Hair follicular keratinocyte (primary cell): Measurements from ENCODE around the genes IMPACT and HRH4.

GRCh38 chr18:23584131-23585007, 1.9 kb downstream of the NPC1 start:
- RAMPAGE, long total RNA, result no peak

- RAMPAGE, long total RNA, result no peak
These were observed 28.9 kb downstream of the ANKRD29 start for GRCh38 chr18:23633834-23634092.

DNA sequence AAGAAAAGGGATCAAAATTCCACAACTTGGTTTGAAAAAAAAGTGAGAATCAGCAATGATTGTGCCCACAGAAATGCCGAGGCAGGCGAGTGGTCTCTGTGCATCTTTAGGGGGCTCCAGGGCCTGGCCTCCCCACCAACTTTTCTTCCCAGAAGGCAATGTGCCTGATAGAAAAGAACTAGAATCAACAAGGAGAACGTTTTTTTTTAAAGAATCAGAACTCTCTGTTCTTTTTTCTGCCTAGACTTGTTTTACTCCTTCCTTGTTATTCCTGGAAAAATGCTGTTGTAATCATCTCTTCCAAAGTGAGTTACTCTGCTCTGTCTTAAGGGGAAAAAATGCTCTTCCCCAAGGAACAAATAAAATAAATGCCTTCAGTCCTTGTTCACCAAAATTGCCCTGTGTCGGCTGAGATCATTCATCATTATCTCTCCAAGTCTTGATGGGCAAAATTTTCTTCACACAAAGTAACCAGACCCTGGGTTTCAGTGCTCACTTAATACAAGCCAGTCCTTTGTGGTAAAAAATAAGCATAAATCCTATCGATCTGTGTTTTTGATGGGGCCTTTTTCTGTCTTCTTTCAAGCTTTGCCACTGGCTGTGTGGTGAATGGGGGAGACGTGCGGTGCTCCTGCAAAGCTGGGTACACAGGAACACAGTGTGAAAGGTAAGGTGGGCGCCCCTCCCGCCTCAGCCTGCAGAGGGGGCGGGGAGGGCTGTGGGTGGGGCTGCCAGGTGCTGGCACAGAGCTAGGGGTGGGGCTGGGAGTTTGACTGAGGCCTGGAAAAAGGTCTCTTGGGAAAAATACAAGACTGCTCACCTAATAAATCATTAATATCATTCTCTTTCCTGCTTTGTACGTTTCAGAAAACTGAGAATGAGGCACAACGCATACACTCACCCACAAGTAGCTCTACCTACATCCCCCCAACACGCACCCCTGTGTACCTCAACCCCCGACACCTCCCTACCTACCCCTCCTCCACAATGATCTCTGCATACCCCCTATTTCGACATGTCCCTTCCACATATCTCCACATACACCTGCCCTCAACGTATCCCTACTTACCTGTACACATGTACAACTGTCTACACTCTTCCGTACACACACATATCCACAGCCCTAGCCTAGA, 130.0 kb upstream of the TTC39C start:
- RAMPAGE, long total RNA, result no peak

DNA sequence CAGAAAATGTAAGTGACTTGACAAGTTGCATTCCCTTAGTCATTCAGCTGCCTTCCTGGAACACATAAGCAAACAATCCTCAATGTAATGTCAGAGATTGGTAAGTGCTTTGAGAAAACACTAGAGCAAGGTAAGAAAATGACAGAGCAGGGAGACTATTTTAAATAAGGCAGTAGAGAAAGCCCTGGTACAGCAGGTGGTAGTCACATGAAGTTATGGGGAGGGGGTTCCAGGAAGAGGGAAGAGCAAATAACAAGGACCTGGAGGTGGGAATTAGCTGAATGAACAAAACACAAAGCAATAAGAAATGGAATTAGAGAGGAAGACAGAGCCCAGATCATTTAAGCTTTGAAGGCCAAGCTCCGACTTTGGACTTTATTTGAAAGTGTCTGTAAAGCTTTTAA, 70.1 kb upstream of the TTC39C start:
- RAMPAGE, long total RNA, result no peak

- RAMPAGE, long total RNA, result no peak
These were observed 13.9 kb upstream of the TTC39C start for GRCh38 chr18:24000623-24001081.

- RAMPAGE, long total RNA, result no peak
These were observed 12.6 kb downstream of the TTC39C start for GRCh38 chr18:24027247-24027521.

DNA sequence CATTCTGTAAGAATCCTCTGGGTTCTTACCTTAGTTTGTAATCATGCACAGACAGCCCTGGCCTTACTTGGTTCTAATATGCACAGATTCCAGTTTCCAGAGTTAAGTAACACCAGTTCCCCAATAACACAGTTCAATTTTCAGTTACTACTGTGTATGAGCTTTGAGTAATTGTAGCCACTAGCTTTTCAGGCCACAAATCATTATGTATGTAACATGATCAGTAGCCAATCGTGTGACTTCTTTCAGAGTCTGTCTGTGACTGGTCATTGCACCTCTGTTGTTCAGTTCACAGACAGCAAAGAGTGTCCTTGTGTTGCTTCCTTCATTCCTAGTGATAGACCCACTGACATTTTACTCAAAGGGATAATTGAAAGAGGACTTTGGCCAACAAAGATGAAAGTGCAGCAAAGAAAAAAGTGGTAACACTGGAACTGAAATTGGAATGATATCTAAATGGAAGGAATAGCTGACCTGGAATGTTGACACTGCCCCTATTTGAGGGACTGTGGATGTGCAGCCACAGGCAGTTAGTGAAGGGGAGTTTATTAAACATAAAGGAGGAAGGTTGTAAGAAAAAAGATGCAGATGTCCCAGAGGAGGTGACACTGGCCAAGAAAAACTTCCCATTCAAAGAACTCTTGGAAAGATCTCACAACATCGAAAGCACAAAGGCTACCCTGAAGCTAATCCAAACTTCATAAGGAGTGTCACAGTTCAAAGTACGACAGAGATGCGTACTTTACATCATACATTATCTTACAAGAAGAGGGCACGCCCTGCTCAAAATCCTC, 19.2 kb downstream of the TTC39C start:
- RAMPAGE, long total RNA, result no peak

DNA sequence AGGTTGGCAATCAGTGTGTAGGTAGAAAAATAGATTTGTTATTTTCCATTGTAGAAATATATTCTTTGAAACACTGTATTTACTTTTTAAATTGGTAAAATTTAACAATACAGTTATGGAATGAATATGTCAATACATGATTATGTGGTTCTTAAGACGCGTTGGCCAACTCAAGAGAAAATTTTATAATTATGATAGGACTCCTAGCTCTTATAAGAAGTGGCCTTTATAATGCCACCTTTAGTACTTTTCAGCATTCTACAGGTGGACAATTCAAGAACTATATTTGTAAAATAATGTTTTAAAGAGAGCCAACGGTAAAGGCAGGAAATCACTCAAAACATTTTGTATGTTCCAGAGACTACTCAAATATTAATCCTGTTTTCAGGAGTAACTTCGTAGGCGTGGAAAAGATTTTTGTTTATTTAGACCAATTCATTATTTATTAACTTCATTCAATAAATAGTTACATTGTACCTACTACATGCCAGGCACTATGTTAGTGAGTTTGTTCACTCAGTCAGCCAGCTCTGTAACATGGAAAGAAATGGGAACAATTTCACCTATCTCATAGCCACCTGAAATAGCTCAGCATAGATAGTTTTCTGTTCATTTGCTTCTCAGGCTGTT, 34.4 kb downstream of the TTC39C start:
- RAMPAGE, long total RNA, result no peak

- RAMPAGE, long total RNA, result no peak
These were observed 36.5 kb downstream of the TTC39C start for GRCh38 chr18:24050945-24051519.

- RAMPAGE, long total RNA, result no peak
These were observed 61.8 kb downstream of the TTC39C start for GRCh38 chr18:24076212-24076827.

DNA sequence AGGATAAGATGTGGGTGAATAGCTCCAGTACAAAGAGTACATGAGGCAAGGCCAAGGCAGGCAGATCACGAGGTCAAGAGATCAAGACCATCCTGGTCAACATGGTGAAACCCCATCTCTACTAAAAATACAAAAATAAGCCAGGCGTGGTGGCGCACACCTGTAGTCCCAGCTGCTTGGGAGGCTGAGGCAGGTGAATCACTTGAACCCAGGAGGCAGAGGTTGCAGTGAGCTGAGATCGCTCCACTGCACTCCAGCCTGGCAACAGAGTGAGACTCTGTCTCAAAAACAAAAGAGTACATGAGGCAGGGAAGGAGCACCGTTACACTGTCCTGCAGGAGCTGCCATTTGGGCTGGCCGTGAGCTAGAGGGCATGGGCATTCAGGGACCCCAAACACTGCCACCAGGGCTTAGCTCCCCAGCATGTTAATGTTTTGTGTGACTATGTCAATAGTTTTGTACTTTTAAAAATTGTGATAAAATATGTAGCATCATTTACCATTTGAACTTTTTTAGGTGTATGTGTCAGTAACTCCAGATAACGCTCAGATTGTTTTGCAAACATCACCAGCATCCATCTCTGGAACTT, 18.7 kb upstream of the CABYR start:
- RAMPAGE, long total RNA, result no peak

DNA sequence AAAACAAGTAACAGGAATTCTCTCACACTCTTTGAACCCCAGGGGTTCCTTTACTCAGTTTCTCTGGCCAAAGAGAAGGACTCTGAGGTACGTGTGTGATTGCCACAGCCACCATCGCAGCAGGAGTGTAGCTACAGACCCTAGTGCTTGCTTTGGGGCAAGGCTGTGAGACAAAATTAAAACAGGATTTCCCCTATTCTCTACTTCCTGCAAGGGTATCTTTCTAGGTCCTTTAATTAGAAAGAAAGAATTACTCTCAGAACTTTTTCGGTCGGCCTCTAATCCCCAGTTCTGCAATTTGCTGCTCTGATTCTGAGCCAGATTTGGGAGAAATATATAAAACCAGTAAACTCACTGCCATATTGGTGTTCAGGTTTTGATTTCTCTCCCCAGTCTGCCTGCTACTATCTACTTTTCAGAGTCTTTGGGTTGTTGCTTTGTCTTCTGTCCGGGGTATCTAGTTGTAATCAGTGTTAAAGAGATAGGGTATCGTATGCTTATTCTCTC, 38.2 kb downstream of the CABYR start:
- RAMPAGE, long total RNA, result no peak

- RAMPAGE, long total RNA, result no peak
These were observed 93.0 kb downstream of the CABYR start for GRCh38 chr18:24231725-24232335.

- RAMPAGE, long total RNA, result no peak
These were observed 127.2 kb downstream of the OSBPL1A start for GRCh38 chr18:24270480-24270732.

DNA sequence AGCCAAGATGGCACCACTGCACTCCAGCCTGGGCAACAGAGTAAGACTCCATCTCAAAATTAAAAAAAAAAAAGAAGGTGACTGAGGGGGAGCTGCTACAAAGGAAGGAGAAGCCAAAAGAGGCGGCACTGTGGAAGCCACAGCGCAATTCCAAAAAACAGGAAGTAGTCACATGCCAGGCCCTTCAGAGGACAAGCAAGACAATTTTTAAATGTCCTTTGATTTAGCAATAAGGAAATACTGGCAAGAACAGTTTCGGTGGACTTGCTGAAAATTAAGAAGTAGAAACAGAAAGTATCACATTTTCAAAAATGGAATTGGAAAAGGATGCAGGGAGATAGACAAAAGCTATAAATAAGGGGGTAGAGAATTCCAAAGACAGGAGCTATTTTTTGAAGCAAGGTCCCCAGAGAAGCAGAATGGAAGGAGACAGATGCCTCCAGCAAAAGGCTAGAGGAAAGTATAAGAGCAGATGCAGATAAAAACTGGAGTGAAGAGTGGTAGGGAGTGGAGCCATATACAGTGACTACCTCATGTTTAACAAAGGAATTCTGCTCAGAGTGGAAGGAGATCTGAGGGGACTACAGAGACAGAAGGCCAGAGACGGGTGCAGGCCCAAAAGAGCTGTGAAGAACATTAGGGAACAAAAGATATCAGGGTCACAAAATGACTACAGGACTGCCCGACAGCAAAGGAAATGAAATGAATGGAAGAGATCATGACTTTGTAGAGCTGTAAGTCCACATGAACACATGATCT, 122.6 kb downstream of the OSBPL1A start:
- RAMPAGE, long total RNA, result no peak

DNA sequence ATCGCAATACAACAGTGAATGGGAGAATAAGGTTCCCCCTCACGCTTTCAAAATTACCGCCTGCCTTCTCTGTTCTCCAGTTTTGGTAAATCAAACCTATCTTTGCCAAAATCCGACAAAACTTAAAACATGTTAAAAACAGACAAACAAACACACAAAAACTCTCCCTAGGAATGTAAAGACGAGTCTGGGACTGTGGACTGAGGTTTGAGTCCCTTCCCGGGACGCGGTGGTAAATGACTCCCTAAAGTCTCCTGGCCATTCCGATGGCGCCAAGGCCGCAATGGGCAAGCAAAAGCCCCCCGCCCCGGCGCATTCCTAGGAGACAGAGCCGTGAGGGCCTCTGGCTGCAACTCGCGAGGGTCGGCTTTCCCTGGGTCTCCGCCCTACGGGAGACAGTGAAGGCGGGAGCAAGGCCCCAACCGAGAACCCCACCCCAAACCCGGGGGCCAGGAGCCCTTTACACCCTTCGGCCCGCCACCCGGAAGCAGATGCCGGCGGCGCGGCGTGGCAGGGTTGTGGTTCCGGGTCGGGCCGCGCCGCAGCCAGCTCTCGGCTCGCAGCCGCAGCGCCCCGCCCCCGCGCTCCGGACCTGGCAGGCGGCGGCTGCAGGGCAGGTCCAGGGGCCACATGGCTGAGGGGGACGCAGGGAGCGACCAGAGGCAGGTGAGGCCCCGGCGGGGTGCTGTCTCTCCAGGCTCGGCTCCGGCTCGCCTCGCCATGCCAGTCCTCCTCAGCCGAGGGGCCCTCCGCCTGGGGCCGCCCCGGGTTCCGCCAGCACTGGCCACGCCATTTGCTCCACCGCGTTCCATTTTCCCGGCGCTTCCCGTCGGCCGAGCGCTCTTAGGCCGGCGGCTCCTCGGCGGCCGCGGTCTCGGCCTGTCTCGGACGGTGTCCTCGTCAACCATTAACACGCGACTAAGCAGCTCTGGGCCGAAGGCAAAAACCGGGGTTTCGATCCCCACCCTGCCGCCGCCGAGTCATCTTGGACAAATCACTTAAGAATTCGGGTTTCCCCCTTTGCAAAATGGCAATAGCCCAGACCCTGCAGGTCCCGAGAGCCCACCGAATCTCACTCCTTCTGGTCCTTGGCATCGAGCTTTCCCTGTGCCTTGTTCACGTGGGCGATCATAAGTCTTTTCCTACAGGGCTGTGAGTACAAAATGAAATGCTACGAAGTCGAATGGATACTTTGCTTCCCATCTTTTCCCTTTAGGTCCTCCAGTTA, at the start of gene IMPACT:
Gene IMPACT, plus strand, starts transcription at position 544 of the 1,228 bp plus-strand sequence.
- RAMPAGE, long total RNA, result start-site peak on the plus strand centred at position 562 of the sequence, 46 bp wide, 405 and 79 reads in 2 replicates

DNA sequence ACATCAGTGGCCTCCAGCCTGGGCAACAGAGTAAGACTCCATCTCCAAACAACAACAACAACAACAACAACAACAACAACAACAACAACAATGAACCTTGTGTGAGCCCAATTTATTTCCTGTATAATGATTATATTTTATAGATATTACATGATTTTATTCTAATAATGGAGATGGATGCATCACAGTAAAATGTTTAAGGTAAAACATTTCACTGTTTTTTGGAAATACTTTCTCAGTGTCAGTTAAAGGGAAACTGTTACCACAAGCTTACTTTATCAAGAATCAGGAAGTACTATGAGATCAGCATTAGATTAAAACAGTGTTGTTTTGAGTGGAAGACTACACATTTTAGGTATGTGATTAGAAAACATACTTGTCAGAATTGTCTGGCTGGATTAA, at the start of gene HRH4:
Gene HRH4, plus strand, starts transcription at position 345 of the 402 bp plus-strand sequence.
- RAMPAGE, long total RNA, result no peak

GRCh38 chr18:24560454-24560956, 100.1 kb downstream of the HRH4 start:
- RAMPAGE, long total RNA, result no peak

DNA sequence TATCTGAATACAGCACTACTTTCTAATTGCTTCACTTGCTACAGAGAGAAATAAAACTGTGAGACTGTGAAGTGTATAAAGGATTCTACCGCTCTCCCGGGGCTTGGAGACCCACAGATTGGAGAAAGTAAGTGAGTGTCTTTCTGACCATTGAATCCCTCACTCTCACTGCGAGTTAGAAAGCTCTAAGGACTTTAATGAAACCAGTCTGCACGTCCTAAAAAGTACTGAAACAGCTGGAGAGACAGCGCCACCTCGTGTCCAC, 266.1 kb downstream of the HRH4 start:
- RAMPAGE, long total RNA, result no peak

- RAMPAGE, long total RNA, result no peak
These were observed 69.7 kb downstream of the ZNF521 start for GRCh38 chr18:25282117-25282814.